AG10803 (cell line): ENCODE measurements around the genes PDZRN3 and CSNKA2IP.

GRCh38 chr3:72872117-72872680 lies 15.6 kb upstream of the GXYLT2 start:
- RRBS: no CpG with 5 or more reads among the region's 5 CpGs

DNA sequence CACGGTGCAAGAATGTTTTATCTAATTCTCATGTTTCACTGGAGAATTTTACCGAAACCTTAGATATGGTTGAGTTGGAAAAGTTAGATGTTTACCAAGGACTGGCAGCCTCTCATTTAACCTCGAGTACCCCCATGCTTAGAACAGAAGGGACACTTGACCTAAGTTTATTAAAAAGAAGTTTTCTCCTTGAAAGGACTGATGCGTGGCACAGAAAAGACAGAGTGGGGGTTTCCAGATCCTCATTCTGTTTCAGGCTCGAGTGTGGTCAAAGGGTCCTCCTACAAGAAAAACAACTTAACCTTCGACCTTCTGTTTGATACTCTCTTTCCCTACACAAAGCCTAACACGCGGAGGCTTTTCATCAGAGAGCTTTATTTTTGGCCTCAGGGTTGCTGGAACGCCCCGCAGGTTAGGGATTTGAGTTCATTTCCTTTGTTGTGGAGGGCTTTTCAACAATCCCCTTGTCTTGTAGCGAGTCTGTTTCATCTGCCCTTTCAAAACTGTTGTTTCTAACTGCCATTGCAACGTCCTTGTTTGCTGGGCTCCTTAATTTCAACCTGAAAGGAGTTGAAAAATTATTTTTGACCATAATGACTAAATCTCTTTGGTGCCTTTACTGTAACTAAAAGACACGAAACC lies 1.1 kb downstream of the GXYLT2 start:
- RRBS: no CpG with 5 or more reads among the region's 13 CpGs

GRCh38 chr3:72947186-72947518 lies 49.5 kb upstream of the PPP4R2 start:
- RRBS: no CpG with 5 or more reads among the region's 6 CpGs

GRCh38 chr3:73623111-73623722 lies 1.5 kb downstream of the PDZRN3 start:
- RRBS: no CpG with 5 or more reads among the region's 6 CpGs

DNA sequence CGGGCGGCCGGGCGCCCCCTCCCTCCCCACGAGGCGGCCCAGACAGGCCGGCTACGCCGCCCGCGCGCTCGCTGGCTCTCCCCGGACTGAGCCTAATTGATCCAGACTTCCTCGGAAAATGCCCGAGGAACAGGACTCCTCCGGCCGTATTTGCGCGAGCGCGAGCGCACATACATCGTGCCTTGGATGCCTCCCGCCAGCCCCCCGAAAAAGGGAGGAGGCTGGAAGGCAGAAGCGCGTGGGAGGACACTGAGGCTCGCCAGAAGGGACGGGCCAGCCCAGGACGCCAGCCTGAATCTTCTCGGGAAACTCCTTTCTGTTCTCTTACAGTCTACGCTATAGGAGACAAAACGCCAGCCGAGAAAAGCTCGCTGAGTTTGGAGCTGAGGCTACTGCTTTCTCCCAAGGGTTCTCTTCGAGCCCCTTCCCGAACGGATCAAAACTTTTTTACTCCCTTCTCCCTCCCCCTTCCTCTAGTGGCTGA lies at the start of gene PDZRN3:
TSS of gene PDZRN3 (minus strand) at position 88 of the 484 bp plus-strand sequence.
- RRBS: 2% methylated on average over 5 of the region's 39 CpGs

GRCh38 chr3:74613521-74614212 lies 792 bp downstream of the CNTN3 start:
- RRBS: no CpG with 5 or more reads among the region's 21 CpGs

DNA sequence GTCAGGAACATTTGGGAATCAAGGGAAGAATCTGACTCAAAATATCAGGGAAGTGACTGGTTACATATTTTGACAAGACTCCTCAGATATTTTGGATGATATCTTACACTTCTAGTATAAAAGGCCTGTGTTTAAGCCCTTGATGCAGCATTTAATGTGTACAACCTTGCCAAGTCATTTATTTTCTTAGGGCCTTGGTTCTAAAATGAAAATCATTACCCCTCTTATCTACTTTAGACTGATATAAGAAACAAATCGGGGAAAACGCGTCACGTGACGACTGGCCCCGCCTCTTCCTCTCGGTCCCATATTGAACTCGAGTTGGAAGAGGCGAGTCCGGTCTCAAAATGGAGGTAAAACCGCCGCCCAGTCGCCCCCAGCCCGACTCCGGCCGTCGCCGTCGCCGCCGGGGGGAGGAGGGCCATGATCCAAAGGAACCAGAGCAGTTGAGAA lies 449.9 kb upstream of the FRG2C start:
- RRBS: no CpG with 5 or more reads among the region's 21 CpGs

- RRBS: no CpG with 5 or more reads among the region's 2 CpGs
Measured at GRCh38 chr3:76165157-76165524, 379.8 kb upstream of the ZNF717 start.

DNA sequence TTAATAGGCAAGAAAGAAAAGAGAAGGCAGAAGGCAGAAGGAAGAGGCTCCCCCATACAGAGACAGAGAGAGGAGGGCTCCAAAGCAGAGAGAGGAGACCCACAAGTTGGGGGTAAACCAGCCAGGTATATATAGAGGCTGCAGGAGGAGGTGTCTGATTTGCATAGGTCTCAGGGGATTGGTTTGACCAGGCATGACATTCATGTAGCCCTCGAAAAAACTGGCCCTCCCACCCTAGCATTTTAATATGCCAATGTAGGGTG lies 1028.2 kb downstream of the ROBO2 start:
- RRBS: no CpG with 5 or more reads among the region's 1 CpG

GRCh38 chr3:81762989-81763551 lies 1.6 kb upstream of the GBE1 start:
- RRBS: no CpG with 5 or more reads among the region's 4 CpGs

DNA sequence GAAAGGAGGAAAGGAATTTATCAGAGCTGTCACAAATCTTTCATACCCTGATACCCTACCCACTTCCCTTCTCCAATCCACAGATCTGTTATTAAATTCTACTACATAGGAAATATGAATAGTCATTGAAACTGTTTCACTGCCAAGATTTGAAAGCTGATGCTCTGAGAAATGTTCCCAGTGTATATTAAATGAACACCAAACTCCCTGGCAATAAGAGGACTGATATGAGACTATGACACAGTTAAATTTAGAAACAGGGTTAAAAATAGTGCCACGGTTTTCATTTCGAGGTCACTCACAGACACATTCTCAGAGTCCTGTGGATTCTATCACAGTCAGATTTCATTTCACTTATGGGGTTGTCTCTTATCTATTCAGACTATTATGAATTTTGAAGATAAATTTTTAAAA lies 27.2 kb upstream of the GBE1 start:
- RRBS: no CpG with 5 or more reads among the region's 2 CpGs

GRCh38 chr3:86247882-86248133 lies 743.1 kb downstream of the VGLL3 start:
- RRBS: no CpG with 5 or more reads among the region's 9 CpGs

DNA sequence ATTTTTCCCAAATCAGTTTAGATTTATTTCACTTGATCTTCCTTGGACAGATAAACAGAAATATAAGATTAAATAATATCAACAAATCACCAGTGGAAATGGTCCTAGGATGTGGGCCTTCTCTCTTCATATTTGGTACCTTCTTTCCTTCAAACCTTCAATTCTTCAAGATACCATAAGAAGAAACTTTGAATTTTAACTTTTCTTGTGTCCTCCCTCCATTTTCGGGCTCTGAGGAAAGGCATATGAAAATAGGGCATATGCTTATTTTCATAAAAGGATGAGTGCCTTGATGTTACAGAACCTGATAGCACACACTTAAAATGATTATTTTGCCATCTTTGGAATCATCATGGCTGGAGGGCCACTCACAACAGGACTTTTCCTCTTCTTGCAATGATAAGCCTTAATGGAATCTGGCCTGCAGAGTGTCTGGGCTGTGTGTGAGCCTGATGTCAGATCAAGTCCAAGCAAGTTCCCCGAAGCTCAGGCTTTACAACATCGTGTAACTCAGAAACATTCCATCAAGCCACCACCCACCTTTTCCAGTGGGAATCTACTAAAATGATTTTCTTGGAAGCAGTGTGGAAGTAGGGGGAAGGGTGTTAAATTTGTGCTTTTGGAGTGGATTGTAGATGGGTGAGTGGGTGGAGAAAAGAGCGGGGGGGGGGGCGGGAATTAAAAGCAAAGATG lies 53.9 kb downstream of the VGLL3 start:
- RRBS: no CpG with 5 or more reads among the region's 5 CpGs

- RRBS: no CpG with 5 or more reads among the region's 2 CpGs
Measured at GRCh38 chr3:88338154-88338665, at the start of gene CSNKA2IP. Gene CSNKA2IP (plus strand): TSS chr3:88338456.

DNA sequence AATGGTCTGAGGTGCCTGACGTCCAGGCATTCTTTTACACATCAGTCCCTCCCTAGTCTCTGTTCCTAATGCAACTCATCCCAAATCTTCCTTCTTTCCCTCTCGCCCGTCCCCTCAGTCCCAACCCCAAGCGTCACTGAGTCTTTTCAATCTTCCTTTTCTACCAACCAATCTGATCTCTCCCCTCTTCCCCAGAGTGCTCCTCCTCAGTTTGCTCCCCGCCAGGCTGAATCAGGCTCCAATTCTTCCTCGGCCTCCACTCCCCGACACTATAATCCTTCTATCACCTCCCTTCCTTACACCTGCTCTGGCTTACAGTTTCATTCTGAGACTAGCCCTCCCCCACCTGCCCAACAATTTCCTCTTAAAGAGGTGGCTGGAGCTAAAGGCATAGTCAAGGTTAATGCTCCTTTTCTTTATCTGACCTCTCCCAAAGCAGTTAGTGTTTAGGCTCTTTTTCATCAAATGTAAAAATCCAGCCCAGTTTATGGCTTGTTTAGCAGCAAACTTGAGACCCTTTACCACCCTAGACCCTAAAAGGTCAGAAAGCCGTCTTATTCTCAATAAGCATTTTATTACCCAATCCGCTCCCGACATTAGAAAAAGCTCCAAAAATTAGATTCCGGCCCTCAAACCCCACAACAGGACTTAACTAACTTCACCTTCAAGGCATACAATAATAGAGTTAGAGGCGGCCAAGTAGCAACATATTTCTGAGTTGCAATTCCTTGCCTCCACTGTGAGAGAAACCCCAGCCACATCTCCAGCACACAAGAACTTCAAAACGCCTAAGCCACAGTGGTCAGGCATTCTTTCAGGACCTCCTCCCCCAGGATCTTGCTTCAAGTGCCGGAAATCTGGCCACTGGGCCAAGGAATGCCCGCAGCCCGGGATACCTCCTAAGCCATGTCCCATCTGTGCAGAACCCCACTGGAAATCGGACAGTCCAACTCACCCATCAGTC lies 34.2 kb downstream of the PROS1 start:
- RRBS: no CpG with 5 or more reads among the region's 17 CpGs

- RRBS: no CpG with 5 or more reads among the region's 6 CpGs
Measured at GRCh38 chr3:94036415-94036956, 8.1 kb upstream of the STX19 start.

DNA sequence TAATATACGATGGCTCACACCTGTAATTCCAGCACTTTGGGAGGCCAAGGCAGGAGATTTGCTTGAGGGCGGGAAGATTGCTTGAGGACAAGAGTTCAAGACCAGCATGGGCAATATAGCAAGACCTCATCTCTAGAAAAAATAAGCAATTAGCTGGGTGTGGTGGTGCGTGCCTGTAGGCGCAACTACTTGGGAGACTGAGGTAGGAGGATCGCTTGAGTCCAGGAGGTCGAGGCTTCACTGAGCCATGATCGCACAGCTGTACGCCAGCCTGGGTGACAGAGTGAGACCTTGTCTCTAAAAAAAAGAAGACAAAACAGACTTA lies 7.3 kb downstream of the NSUN3 start:
- RRBS: no CpG with 5 or more reads among the region's 8 CpGs

DNA sequence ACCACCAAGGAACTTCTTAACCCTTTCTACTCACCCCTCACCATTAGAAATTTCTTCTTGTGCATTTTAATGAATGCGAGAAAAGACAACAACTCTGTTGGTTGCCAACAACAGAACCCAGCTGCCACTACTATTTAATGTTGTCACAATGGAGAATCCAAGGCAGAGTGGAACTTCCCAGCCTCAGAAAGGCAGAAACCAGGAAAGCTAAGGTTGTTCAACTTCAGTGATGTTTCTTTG lies 325.2 kb upstream of the ARL6 start:
- RRBS: no CpG with 5 or more reads among the region's 1 CpG